ENCODE results near the genes KRTAP10-6 and KRTAP12-2.

DNA sequence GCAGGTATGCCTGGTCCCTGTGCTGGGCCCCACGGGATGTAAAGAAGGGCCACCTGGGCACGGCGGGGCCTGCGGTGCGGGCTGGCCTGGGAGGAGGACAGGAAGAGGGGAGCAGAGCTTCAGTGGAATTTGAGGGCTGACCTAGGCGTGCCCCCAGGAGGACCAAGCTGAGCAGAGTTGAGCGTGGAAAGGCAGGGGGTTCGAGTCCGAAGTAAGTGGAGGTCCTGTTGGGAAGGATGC lies 1.3 kb downstream of the PDXK start:
- PRO-cap: no peak

DNA sequence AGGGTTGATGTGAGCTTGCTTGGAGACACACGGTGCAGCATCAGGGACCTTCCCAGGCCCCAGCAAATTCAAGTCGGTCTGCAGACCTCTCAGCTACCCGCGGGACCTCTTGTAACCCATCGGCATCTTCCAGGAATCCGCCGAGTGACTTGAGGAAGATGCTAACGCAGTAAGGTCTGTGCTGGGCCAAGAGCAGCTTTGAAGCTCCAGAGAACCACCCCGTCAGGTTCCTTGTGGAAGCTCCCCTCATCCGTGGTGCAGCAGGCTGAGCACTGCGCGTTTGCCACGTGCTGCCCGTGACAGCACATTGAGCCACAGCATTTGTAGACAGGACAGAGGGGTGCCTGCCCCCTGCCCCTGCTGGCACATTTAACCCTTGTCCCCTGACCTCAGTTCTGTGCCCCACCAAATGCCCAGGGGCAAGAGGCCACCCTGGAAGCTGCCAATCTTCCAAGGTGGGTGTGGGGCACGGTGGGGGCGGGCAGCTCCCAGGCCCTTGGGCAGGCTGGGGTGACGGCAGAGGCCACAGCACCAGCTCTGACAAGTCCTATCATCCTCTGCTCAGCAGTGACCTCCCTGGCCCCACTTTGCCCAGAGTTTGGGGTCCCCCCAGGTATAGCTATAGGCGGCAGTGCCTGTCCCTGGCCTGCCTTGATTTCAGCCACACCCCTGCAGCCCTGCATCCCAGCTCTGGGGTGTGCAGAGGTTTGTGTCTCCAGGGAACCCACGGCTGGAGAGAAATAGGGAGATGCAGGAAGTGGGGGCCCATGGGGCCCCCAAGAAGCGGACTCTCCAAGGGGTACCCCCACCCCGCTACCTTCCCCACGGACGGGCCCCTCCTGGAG lies 19.2 kb downstream of the CSTB start:
- PRO-cap: no peak

DNA sequence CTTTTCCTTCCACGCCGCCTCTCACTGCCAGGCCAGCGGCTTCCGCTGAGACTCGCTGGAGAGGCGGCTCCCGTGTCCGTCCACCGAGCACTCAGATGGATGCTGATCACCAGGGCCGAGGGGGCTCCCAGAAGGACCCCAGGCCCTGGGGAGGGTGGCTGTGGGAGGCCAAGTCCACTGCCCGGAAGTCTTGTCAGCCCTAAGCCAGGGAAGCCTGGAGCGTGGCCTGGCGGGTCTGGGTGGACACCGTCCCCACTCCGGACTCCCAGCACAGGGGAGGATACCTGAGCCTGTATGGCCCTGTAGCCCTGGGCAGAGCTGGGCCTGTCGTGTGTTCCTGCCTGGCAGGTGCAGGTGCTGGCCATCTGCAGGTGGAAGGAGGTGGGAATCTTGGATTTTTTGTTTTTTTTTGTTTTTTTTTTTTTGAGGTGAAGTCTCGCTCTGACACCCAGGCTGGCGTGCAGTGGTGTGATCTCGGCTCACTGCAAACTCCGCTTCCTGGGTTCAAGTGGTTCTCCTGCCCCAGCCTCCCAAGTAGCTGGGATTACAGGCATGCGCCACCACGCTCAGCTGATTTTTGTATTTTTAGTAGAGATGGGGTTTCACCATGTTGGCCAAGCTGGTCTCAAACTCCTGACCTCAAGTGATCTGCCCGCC lies 16.2 kb downstream of the CSTB start:
- PRO-cap: no peak

DNA sequence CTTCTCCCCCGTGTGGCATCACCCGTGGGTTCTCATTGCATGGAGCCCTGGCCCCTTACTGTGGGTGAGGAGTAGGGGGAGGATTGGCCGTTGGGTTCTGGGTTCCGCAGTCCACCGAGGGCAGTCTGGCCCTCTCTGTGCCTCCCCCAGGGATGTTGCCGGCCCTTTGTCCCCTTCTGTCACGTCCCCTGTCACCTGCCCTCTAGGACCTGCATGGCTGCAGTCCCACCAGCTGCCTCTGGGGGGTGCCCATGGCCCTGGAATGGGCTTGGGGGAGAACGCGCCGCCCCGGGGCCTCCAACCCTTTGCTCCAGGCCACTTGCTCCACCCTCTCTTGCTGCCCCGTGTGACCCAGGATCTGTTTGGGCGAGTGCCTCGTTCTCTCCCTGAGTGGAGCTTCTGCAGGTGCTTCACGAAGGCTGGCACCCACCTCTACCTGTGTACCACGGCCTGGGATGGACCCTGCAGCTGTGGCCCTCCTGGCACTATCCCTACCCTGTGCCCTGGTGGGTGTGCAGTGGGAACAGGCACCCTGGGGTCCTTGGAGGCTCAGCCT lies 21.4 kb downstream of the RRP1 start:
- PRO-cap: unidirectional peak, plus-strand start at position 361 of the sequence

- PRO-cap: no peak
These were observed 15.0 kb downstream of the AGPAT3 start for GRCh38 chr21:43880012-43880521.

DNA sequence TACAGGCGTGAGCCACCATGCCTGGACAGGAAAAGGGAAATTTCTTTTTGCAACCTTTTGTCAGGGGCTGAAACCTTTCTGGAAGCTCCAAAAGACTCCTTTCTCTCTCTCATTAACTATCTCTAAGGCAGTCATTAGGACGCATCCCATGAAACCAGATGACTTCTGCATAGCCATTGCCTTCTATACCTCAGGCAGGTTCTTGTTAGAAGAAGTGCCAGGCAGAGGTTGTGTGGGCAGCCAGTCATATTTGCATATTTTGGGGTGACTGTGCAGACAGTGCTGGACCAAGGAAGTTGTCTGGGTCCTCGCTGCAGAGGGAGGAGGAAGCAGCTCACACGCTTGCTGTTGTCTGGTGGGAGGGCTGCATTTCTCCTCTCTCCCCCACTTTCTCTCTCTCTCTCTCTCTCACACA lies 72.7 kb downstream of the AGPAT3 start:
- PRO-cap: no peak

GRCh38 chr21:44012925-44013291 lies 799 bp downstream of the TRAPPC10 start:
- PRO-cap: no peak

DNA sequence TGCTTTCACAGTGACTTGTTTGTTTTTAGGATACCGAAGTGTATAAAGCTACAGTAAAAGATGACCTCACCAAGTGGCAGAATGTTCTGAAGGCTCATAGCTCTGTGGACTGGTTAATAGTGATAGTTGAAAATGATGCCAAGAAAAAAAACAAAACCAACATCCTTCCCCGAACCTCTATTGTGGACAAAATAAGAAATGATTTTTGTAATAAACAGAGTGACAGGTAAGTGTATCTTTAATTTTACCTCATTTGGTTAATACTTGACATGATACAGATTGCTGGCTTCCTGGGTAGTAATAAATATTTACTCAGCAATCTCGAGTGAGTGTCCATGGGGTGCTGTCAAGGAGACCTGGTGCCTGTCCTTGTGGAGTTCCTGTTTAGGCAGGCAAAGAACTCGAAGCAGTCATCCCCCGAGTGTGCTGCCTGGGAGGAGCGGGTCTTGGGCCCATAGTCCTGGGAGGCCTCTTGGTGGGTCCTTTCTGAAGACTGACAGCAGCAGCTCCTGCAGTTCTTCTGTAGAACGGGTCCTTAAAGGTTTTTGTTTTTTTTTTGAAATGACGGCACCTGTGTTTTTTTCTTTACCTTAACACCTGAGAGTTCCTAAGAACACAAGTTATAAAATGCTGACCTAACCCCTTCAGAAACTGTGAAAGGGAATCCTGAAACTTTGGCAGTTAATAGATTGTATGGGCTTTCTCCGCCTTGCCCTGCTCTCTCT lies 40.3 kb downstream of the TRAPPC10 start:
- PRO-cap: no peak

DNA sequence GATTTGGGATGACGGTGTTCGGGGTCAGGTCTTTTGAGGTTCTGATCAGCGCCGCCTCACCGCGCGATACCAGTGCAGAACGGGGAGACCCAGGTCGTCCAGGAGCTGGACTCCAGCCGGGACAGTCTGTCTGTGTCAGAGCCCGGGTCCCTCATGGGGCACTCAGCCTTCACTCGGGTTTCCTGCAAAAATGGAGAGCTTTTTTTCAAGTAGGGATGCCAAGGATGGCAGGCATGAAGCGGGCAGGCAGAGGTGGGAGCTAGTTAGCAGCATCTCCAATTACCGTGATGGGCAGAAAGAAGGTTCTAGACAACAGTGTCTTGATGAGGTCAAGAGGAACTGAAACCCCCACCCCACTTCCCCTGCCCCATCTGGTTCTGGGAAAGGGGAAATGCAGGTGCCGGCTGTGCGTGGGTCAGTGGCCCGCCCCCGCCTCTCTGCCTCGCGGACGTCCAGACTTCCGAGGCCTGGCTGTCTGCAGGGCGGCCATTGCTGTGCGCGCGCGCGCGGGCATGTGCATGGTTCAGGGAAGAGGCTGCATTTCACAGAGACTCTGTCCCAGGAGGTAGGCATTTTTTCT lies 41.6 kb downstream of the GATD3 start:
- PRO-cap: no peak

GRCh38 chr21:44293821-44294020 lies 6.1 kb upstream of the PFKL start:
- PRO-cap: no peak

GRCh38 chr21:44375184-44375691 lies 21.8 kb downstream of the TRPM2 start:
- PRO-cap: unidirectional peak, minus-strand start at chr21:44375323

DNA sequence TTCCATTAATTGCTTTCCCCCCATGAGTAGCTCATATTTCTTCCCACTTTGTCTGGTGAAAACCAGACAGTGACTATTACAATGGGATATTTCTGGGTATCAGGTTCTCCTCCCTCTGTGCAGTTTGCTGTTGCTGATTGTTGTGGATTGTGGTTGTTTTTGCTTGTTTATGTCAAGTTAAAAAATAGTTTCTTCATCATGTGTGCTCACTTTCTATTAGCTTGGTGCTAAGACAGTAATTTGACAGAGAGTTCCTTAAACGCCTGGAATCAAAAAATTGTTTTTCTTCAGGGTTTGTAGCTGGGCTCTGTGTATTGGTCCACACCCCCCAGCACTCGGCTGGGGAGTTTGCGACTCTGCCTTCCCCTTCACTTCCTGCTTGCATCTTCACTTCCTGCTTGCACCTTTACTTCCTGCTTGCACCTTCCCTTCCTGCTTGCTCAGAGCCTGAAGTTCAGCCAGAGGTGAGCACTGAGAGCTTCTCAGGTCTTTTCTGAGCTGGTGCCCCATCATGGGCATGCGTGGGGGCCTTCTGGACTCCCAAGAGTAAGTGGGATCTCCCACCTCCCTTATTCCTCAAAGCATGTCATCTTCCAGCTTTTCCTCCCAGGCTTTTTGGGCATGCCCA lies 3.8 kb downstream of the KRTAP10-2 start:
- PRO-cap: no peak

DNA sequence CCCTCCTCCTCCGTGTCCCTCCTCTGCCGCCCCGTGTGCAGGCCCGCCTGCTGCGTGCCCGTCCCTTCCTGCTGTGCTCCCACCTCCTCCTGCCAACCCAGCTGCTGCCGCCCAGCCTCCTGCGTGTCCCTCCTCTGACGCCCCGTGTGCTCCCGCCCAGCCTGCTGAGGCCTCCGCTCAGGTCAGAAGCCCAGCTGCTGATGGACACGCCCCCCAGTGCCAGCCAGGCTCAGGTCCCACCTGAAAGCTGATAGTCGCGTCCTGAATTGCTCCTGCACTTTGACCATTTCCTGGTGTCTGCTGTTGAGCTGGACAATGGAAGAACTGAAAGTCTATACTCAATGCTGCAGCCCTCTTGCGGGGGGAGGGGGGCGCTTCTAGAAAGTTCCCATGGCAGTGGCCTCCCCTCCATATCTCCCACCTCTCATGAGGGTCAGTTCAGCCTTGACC lies 1.3 kb downstream of the KRTAP10-4 start:
- PRO-cap: unidirectional peak, minus-strand start at position 75 of the sequence

- PRO-cap: no peak
These were observed at the start of gene KRTAP10-6 for GRCh38 chr21:44592304-44592552. Gene KRTAP10-6, minus strand, starts transcription at chr21:44592505.

GRCh38 chr21:44592553-44592975 lies 259 bp upstream of the KRTAP10-6 start:
- PRO-cap: no peak

GRCh38 chr21:44654671-44655142 lies 248 bp upstream of the KRTAP12-4 start:
- PRO-cap: no peak

- PRO-cap: no peak
These were observed at the start of gene KRTAP12-2 for GRCh38 chr21:44666600-44667320. Gene KRTAP12-2, minus strand, starts transcription at chr21:44666927.

- PRO-cap: no peak
These were observed 6.7 kb downstream of the TSPEAR start for GRCh38 chr21:44704562-44705092.

DNA sequence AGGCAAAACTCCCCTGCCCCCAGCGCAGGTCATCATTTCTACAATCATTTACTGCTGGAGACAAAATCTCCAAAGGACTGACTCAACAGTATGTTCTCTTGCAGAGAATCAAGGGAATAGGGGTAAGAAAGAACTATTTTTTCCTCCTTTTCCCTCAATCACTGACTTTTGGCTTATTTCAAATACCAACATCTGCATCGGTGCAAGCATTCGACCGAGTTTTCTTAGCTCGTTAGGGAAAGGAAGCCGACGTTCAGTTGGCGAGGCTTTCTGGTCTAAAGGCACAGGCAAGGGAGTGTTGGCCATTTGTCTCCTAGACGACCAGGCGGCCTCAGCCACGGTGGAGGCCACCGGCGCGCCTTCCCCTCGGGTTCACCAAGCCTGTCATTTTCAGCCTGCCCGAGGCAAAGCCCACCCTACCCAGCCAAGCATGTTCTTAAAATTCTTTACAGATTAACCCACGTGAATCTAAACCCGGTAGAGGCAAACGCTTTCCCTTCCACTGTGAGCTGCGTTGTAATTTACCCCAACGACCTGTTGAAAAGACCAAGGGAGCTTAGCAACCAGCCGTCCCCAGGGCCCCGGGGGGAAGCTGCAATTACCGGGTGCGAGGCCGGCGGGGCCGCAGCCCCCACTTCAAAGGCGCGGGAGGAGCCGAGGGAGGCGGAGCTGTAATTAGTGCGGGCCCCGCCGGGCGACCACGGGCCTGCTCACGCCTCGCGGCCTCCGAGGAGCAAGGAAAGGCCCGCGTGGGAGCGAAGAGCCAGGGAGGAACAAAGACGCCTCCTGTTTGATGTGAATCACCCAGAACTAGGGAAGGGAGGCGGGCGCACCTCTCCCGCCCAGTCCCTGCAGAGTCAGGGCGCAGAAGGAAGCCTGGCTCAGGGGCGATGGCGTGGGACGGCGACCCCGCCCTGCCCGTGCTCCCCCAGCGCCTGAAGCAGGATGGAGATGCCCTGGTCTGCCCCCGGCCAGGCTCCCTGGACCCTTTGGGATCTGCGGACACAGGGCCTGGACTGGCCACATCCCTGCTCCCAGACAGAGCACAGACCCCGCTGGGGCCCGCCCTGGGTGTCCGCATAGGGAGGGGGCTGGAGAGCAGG lies 11.9 kb upstream of the TSPEAR start:
- PRO-cap: no peak

- PRO-cap: no peak
These were observed 17.5 kb downstream of the PTTG1IP start for GRCh38 chr21:44855512-44856859.

Data from mucosa of descending colon (tissue), 1 donor.